Caco-2 (cell line): ENCODE data around the genes RTN4 and PEX13.

GRCh38 chr2:54671878-54672261 lies 51.6 kb upstream of the EML6 start:
- PRO-cap: no peak
- RRBS: no CpG with 5 or more reads among the region's 2 CpGs

- PRO-cap: no peak
- RRBS: no CpG with 5 or more reads among the region's 24 CpGs
These were observed 15.0 kb upstream of the EML6 start for GRCh38 chr2:54708351-54709031.

DNA sequence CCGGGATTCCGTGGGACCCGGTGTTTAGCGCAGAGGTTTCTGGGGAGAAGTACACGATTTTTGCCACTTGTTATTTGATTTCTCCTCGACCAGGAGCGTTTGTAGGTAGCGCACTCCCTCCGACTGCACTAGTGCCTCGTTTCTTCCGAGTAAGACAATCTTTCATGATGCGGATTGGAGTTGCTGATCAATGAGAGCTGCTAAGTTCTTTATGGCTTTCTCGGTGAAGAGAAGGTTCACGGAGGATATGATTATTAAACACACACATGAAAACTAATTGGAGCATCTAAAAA lies 484 bp downstream of the EML6 start:
- PRO-cap: no peak
- RRBS: 17% methylated on average over 1 of the region's 14 CpGs

- PRO-cap: no peak
- RRBS: no CpG with 5 or more reads among the region's 2 CpGs
These were observed 67.8 kb downstream of the RTN4 start for GRCh38 chr2:54982403-54982858.

DNA sequence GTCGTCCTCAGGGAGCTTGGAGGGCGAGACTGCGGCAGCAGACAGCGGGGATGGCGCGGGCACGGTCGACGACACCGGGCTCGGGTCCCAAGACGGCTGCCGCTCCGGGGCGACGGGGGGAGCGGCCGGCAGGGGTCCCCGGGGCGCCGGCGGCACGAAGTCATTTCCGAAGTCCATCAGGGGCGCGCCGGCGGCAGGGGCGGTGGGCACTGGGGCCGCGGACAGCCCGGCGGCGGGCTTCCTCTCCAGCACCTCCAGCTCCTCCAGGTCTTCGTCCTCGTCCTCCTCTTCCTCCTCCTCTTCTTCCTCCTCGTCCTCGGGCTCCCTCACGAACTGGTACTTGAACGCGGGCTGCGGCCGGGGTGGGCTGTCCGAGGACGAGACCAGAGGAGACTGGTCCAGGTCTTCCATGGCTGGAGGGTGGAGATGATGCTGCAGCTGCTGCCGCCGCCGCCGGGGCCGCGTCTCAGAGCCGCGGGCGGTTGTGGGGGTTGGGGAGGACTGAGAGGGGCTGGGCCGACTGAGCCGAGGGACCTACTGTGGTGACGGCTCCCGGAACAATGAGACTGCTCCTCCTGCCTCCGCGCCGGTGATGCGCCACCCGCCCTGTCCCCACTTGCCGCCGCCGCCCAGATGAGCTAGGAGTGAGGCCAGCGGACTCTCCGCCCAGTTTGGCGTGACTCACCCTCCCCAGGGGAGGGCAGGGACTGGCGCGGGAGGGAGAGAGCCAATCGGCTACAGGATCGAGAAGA lies at the start of gene RTN4:
TSS of gene RTN4 (minus strand) at position 562 of the 752 bp plus-strand sequence.
- PRO-cap: unidirectional peak, plus-strand start at position 163 of the sequence; unidirectional peak, minus-strand start at position 562 of the sequence; bidirectional peak, plus-strand start outside the sequence, minus-strand start at position 635 of the sequence
- RRBS: 3% methylated on average over 36 of the region's 73 CpGs

DNA sequence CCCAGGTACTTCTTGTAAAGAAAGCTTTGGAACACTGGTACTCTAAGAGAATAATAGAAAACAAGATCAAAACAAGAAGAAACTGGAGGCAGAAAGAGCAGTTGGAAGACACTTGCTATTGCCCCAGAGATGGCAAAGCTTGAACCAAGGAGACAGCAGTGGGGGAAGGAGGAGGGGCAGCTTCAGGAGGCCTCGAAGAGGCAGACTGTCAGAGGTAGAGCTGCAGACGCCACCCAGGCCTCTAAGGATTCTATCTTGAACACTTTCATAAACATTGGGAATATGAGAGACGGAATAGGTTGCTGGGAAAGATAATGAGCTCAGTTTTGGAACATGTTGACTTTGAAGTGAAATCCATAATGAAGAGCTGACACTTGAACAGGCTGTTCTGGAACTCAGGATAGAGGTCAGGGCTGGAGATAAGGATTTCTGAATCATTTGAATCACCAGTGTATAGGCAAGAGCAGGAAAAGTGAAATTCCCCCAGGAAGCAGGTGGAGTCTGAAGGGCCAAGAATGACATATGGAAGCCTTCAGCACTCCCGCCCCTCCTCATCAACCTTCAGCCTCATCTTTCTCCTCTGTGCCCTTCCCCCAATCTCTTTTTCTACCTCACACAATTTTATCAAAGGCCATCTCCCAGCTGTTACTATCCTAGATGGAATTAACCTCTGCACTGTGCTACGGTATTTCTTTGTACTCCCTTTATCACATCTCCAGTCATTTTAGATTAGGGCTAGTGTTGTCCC lies 47.3 kb upstream of the RTN4 start:
- PRO-cap: no peak
- RRBS: no CpG with 5 or more reads among the region's 5 CpGs

DNA sequence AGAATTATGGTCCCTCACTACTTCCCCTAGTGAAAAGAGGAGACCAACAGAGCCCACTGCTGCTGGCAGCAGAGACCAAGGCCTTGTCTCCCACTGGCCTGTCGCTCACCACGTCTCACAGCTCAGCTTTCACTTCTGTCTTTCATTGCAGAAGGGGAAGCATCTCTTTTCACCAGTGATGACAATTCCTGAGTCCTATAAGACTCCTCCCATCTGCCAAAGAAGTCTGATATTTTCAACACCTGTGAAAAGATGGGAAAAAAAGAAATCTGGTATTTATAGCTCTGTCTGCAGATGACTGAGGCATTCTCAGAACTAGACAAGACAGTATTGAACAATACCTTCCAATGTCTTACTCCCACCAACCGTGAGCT lies 81.1 kb downstream of the CLHC1 start:
- PRO-cap: no peak
- RRBS: no CpG with 5 or more reads among the region's 3 CpGs

DNA sequence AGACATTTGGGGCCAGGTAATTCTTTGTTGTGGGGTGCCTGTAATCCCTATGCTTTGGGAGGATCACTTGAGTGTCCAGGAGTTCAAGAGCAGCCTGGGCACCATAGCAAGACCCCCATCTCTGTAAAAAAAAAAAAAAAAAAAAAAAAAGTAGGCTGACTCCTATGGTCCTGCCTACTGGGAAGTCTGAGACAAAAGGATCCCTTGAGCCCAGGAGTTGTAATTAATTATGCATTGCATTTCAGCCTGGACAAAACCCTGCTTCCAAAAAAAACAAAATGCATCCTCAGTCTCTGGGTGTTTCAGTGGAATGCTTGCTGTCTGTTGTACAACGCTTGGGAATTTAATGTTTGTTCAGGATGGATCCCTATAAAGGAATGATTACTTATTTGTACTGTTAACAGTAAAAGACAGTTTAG lies 3.4 kb downstream of the RPS27A start:
- PRO-cap: no peak
- RRBS: no CpG with 5 or more reads among the region's 1 CpG

DNA sequence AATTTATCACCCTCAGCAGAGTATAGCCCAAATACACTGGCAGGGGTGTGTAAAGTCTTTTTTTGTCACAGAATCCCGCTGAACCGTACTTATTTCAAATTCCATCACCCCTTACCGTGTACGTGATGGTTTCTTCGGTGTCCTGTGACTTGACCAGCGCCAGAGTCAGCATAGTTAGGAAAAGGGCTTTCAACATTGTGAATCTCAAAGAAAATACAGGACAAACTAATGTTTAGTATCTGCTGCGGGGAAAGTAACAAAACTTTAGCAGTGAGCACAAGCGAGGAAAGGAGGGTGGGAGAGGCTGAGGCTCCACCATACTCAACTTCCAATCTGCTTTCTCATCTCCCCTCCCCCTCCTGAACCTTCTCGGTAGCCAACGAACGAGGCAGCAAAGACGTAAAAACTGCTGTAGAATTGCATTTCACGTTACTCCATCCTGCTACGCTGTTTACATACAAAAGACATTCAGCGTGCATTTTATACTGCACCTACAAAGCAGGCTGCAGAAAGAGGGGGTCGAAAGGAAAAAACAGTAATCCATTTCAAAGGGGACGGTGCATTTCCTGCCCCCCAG lies 1.2 kb downstream of the EFEMP1 start:
- PRO-cap: no peak
- RRBS: no CpG with 5 or more reads among the region's 17 CpGs

DNA sequence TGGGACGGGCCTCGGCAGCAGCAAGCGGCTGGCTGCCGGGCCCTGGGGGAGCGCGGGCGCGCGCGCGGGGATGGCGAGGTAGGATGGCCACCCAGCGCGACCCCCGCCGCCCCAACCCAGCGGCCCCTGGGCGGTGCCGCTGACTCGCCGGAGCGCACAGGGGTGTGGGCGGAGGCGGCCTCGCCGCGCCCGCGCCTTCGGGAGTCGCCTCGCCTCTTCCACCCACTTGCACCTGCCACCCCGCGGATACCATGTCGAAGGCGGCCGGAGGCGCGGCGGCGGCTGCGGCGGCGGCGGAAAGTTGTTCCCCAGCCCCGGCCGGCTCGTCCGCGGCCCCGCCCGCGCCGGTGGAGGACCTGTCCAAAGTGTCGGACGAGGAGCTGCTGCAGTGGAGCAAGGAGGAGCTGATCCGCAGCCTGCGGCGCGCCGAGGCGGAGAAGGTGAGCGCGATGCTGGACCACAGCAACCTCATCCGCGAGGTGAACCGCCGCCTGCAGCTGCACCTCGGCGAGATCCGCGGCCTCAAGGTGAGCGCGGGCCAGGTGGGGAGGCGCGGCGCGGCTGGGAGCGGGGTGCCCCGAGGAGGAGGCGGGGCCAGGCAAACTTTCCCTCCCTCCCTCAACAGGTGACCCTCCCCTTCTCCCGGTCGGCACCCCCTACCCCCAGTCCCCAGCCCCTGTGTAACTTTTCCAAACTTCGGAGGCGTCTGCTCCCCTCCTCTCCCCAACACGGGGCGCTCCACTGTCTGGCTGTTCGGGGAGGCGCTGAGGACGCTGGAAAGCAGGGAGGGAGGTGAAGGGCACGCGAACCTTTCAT lies 792 bp downstream of the CCDC85A start:
- PRO-cap: no peak
- RRBS: 7% methylated on average over 34 of the region's 92 CpGs

DNA sequence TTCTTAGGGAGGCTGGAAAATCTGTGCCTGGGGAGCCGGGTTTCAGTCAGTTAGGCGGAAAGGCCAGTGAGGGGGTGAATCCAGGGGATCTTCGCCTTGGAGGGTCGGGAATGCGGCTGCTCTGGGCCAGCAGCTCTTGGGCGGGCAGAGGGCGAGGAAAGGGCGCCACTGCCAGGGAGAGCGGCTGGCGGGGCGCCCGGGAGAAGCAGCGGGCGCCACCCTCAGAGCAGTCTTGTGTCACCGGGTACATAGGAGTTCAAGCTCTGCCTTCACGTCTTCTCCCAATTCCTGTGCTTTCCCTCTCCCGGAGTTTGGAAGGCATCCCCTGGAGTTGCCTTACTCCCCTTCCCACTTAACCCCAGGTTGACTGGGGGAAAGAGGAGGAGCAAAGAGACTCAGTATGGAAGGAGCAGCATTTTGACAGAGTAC lies 1.4 kb downstream of the CCDC85A start:
- PRO-cap: no peak
- RRBS: 28% methylated on average over 6 of the region's 17 CpGs

GRCh38 chr2:58181684-58182437 lies 59.3 kb downstream of the FANCL start:
- PRO-cap: no peak
- RRBS: no CpG with 5 or more reads among the region's 3 CpGs

GRCh38 chr2:58215491-58215773 lies 25.7 kb downstream of the FANCL start:
- PRO-cap: no peak
- RRBS: no CpG with 5 or more reads among the region's 1 CpG

DNA sequence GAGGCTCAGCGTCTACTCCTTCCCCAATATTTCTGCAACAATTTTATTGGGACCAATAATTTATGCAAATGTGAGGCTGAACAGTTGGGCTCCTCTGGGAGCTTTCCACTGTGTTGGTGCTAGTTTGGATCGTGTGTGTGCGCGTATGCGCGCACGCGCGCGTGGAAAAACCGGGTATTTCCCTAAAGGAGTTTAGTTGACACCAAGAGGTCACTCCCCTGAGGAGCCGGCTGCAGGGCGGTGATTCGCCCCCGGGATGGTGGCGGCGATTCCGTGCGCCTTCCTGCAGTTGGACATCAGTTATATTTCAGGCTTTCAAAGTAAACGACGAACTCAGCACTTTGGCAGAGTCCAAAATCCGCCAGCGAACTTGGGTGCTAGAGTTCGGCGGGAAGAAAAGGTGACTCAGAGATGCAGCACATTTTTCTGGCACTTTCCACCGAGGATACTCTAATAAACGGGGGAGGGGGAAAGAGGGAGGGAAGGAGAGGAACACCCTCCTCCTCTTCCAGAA lies 186.5 kb upstream of the FANCL start:
- PRO-cap: unidirectional peak, plus-strand start at position 213 of the sequence
- RRBS: 15% methylated on average over 2 of the region's 27 CpGs

DNA sequence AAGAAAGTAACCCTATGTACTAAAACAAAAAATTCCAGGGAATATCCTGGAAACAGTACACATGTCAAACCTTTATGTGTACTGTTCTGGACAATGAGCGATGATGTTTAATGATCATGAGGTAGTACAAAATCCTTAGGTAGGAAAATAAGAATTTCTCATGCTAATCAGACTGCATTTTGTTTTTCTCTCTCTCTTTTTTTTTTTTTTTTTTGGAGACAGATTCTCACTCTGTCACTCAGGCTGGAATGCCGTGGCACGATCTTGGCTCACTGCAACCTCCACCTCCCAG lies 233.1 kb upstream of the FANCL start:
- PRO-cap: no peak
- RRBS: no CpG with 5 or more reads among the region's 3 CpGs

DNA sequence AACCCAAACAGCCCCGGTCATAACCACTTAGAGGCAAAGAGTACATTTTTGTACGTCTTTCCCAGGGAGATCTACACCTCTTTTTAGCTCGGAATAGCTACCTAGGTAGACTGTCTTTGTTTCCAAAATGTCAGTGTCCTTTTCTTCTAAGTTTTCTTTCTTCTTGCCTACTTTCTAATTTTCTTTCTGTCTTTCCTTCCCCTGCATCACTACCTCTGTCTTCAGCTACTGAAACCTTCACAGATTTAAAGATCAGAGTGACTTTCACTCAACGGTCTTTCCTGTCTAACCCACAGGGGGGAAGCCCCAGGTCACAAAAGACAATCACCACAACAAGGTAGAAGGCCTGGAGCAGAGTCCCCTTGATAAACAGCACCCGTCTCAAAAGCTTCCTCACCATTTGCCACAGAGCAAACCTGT lies 665.5 kb downstream of the BCL11A start:
- PRO-cap: no peak
- RRBS: no CpG with 5 or more reads among the region's 5 CpGs

GRCh38 chr2:60213788-60214421 lies 339.5 kb downstream of the BCL11A start:
- PRO-cap: no peak
- RRBS: no CpG with 5 or more reads among the region's 13 CpGs

DNA sequence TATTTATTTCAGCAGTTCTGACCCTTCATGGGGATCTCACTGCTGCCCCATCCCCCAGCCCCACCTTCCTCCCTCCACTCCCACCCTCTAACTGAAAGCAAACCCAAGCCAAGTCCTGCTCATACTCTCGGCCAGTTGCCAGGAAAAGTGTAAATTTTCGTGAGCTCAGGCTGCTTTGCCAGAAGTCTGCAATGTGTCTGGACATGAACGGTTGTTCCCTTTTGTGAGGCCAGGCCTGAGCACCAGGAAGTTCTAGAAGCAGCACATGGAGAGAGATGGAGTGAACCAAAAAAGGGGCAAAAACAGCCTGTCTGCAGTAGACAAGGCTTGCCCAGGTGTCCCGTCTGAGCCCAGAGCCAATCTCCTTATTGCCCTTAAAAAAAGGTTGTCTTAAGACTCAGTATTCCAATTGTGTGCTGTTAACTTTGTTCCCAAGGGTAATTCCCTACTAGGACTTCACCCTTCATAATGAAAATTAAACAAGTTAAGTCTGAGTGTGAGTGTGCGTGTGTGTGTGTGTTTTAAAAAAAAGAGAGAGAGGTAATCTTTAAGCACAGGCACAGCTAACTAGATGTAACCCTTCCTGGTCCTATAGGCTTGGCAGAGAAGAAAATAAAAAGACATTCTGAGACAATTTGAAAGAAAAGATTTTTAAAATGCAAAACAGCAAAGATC lies 247.1 kb downstream of the BCL11A start:
- PRO-cap: no peak
- RRBS: no CpG with 5 or more reads among the region's 5 CpGs

DNA sequence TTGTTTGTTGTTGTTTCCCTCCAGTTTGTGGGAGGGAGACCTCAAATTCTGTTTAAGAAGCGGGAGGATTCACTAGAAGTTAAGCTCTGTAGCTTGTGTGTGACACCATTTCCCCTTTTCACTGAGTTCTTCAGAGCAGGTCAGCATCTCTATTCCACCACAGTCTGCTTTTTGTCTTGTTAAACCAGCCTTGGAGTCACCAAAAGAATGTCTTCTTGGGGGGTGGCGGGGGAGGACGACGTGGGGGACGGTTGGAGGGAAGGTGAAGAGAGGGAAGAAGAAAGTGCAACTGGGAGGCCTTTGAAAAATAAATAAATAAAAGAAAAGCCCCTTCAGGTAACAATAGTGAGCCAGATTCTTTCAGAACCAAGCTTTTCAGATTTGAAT lies 2.4 kb upstream of the BCL11A start:
- PRO-cap: no peak
- RRBS: no CpG with 5 or more reads among the region's 5 CpGs

- PRO-cap: bidirectional peak, plus-strand start at chr2:61017061, minus-strand start at chr2:61016977; bidirectional peak, plus-strand start at chr2:61017720, minus-strand start at chr2:61017431
- RRBS: no CpG with 5 or more reads among the region's 50 CpGs
These were observed at the start of gene PEX13 for GRCh38 chr2:61016756-61017782. Gene PEX13, plus strand, starts transcription at chr2:61017720.